ENCODE measurements around a stretch of chr22.

GRCh38 chr22:45164480-45165166 is 898 bp downstream of the NUP50 start:
- PRO-cap, 3 experiments, result no peak in any of the 3 experiments

DNA sequence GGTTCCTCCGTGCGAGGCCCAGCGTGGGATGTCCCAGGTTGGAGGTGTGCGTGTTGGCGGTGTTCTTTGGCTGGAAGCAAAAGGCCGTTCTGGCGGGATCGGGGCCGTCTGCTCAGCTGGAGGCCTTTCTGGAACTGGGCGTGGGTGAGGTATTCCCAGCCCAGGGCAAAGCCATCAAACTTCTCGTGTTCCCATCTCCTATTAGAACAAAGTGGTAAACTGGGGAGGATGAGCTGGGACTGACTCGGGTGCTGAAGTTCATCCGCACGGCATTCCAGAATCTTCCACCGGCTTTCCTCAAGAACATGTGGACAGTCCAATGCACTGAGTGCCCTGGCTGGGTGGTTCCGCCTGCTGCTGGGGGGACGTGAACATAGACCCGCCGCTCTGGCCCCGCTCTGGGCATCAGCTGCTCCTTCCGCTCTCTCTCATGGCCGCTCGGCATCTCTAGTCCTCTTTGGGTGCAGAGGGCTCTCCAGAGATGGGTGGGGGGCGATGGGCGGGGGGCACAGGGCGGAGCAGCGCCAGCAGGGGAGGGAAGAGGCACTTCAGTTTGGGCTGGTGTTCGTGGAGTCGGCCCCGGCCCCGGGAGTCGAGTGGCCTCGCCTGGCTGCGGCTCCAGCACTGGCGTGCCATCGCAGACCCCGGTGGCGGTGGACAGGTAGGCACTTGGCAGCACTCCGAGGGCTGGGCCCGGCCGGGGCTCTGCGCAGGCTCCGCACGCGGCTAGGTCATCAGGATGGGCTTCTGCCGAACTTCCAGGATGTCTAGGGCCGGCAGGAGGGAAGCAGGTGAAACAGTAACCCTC is 32.9 kb downstream of the NUP50 start:
- PRO-cap, 3 experiments, result no peak in any of the 3 experiments

GRCh38 chr22:45201940-45203157 is 38.3 kb downstream of the KIAA0930 start:
- PRO-cap, 3 experiments, result no peak in any of the 3 experiments

DNA sequence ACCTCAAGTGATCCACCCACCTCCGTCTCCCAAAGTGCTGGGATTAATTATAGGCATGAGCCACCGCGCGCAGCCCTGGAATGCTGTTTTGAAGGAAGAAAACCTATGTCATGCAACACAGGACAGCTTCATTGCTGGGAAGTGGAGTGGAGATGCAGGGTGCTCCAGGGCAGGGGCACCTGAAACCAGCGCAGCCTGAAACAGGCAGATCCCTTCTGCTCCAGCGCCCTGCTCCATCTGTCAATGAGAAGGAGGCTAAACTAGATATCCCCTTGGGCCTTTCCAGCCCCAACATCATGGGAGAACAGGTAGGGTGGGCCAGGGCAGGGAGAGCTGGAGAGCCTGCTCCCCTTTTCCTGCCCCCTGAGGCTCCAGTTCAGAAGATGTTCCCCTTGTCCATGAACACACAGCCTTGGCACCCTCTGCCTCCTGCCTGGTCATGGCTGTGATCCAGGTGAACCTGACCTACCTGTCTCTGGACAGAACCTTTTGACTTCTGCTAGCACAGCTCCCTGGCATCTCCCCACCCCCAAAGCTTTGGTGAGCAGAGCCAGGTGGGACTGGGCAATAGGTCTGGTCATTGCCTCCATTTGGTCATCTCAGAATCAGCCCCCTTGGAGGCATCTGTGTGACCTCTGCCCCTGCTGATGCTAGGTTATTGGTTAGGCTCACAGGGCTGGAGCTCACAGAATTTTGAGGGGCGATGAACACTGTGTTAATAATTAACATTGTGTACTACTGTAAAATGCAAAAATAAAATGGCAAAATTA is 8.0 kb upstream of the KIAA0930 start:
- PRO-cap, 3 experiments, result no peak in any of the 3 experiments

DNA sequence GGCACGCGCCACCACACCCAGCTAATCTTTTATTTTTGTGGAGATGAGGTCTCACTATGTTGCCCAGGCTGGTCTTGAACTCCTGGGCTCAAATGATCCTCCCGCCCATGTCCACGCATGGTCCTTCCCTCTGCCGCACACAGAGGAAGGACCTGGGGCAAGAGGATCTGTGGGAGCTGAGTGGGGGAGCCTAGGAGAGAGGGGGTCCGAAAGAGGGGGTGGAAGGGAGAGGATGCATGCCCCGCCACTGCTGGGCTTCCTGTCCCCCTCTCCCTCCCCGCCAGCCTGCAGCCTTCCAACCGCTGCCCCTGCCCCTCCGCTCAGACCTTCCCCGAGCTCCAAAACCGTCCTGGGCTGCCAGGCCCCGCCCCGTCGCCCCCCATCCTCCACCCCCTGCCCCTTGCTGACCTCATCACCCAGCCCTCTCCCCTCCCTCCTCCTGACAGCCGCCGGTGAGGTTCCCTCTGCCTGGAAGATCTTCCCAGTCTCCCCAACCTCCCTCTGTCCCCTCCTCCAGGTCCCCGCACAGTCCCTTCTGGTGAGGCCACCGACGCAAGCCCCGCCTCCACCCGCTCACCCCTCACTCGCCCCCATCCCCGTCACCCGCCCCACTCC is 16.7 kb upstream of the UPK3A start:
- PRO-cap, 3 experiments, result no peak in any of the 3 experiments

DNA sequence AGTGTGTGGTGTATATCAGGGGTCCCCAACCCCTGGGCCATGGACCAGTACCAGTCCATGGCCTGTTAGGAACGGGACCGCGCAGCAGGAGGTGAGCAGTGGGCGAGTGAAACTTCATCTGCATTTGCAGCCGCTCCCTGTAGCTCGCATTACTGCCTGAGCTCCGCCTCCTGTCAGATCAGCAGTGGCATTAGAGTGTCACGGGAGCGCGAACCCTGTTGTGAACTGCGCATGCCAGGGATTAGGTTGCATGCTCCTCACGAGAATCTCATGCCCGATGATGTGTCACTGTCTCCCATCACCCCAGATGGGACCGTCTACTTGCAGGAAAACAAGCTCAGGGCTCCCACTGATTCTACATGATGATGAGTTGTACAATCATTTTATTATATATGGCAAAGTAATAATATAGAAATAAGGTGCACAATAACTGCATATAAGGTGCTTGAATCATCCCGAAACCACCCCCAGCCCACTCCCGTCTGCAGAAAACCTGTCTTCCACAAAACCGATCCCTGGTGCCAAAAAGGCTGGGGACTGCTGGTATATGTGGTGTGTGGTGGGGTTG is 6.0 kb downstream of the UPK3A start:
- PRO-cap, 3 experiments, result peak in 1 of 3 experiments; most common minus-strand start position 120 of the sequence (in 1)

- PRO-cap, 3 experiments, result no peak in any of the 3 experiments
These were observed 1.0 kb upstream of the FAM118A start for GRCh38 chr22:45308682-45309150.

DNA sequence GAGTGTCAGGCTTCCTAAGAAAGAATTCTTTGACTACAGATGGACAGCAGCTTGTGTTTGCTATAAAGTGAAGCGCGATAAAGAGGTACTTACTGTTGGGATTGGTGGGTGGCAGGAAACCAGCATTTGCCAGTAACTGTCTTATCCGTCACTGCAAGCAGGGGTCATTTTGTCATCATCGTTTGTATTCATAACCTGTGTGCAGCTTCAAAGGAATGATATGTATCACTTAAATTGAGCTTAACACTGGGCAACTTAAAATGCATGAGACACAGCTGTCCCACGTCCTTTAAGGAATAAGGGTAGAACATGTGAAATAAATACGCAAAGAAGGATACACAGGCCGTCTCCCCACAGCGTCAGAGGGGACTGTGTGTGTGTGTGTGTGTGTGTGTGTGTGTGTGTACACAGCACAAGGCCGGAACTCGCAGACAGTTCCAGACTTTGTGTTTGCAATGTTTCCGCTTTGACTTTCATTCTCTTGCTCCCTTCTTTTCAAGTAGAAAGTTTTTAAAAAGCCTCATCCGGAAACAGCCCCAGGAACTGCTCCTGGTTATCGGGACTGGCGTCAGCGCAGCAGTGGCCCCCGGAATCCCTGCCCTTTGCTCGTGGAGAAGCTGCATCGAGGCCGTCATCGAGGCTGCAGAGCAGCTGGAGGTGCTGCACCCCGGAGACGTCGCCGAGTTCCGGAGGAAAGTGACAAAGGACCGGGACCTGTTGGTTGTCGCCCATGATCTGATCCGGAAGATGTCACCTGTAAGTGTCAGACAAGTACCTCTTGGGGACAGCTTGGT is 13.1 kb downstream of the FAM118A start:
- PRO-cap, 3 experiments, result no peak in any of the 3 experiments

- PRO-cap, 3 experiments, result no peak in any of the 3 experiments
These were observed 30.3 kb downstream of the FBLN1 start for GRCh38 chr22:45532841-45533579.

DNA sequence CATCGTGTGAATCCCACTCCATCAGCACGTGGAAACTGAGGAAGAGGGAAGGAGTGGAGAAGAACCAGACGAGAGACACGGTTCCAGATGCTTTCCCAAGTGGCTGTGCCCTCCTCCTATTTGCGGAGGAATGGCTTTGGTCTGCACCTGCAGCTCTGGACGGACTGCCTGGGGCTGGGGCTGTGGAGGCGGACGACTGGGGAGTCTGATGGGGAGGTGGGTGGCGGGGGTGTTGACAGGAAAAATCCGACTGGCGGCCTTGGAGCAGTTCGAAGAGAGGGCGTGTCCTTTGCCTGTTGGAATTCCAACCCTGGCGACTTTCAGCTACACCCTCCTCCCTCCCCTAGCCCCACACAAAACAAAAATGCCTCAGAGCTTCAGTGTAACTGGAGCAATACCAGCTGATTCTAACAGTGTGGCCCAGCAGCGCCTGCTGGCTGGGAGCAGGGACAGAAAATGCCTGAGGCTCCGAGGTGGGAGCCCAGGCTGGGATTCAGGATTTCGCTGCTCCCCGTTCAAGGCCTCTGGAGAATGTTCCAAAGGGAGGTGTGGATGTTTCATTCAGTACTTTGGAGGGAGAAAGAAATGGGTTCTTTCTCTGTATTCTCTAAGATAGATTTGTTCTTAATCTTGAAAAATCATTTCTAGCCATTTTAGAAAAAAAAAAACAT is 85.5 kb downstream of the ATXN10 start:
- PRO-cap, 3 experiments, result no peak in any of the 3 experiments

DNA sequence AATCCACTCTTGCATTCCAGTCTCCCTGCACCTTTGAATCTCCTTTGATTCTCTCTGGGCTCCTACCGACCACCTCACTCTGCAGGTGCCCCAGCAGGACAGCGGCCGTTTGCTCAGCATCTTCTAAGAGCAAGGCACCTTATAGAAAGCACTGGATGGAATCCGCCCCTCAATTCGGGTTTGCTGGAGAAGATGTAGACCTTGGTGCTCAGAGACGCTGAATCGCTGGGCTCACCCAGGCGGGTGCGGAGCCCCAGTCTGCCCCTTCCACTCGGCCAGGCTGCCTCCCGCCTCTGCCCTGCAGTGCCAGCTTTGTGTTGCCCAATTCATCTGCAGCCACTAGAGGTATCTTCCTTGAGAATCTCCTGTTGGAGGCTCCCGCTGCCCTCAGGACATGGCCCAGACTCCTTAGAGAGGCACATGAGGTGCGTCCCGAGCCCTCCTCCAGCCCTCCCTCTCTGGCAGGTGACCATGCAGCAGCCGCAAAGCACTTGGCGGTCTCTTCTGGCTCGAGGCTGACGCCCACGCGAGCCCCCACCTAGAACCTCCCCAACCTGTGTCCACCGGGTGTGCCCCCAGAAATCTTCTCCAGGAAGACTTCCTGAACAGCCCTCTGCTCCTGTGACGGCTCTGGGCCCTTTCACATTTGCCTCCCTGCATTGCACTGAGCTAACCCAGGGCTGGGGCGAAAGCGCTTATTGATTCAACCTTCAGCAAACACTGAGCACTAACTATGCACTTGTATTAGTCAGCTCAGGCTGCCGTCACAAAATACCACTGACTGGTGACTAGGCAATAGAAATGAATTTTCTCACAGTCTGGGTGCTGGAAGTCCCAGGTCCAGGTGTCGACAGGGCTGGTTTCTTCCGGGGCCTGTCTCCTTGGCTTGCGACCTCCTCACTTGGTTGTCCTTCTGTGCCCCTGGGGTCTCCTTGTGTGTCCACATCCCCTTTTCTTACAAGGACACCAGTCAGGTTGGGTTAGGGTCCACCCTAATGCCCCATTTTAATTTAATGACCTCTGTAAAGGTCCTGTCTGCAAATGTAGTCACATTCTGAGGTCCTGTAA is 117.5 kb downstream of the WNT7B start:
- PRO-cap, 3 experiments, result no peak in any of the 3 experiments

- PRO-cap, 3 experiments, result no peak in any of the 3 experiments
These were observed 21.9 kb downstream of the WNT7B start for GRCh38 chr22:45955093-45955489.

- PRO-cap, 3 experiments, result peak in 3 of 3 experiments; most common plus-strand start chr22:46036128 (in 2); most common minus-strand start chr22:46035964 (in 1)
These were observed 59.2 kb upstream of the WNT7B start for GRCh38 chr22:46035905-46036798.

DNA sequence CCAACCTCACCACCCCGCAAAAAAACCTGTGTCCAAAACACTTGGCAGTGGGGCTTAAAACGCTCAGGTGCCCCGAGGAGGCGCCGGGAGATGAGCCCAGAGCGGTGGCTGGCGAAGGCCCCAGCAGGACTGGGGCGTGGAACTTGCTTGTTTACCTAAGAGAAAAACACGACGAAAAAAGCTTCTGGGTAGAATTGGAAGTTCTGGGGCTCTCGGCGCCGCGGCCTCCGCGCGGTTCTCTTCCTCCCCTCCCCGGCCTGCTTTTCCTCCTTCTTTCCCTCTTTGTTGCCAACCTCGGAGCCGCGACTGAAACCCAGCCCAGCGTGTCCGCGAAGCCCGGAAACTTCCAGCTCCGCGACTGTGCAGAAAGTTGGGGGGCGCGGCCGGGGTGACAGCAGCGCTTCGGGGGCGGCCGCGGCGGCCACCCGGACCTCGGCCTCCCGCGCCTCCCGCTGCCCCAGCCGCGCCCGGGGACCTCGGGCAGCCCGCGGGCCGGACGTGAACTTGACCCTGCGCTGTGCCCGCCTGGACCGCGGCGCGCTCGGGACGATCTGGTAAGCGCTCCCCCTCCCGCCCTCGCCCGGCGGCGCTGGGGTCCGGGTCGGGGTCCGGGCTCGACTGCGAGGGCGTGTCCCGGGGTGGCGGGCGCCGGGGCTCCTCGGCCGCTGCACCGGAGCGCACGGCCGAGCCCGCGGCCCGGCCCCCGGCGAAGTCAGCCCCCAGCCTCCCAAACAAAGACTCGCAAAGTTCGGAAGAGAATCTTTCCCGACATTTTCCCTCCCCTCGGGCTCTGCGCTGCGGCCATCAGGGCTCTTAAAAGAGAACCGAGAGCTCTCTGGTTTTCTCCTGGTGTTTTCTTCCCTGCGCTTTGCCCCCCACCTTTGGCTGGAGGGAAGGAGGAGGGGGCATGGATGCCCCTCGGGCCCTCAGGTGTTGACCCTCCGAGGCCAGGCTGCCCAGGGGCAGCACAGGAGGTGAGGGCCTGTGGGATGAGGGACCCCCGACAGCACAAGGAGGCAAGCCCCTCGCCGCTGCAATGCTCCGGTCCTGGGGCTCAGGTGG is 67.8 kb upstream of the WNT7B start:
- PRO-cap, 3 experiments, result peak in 3 of 3 experiments; most common plus-strand start position 191 of the sequence (in 3); most common minus-strand start position 131 of the sequence (in 3)

DNA sequence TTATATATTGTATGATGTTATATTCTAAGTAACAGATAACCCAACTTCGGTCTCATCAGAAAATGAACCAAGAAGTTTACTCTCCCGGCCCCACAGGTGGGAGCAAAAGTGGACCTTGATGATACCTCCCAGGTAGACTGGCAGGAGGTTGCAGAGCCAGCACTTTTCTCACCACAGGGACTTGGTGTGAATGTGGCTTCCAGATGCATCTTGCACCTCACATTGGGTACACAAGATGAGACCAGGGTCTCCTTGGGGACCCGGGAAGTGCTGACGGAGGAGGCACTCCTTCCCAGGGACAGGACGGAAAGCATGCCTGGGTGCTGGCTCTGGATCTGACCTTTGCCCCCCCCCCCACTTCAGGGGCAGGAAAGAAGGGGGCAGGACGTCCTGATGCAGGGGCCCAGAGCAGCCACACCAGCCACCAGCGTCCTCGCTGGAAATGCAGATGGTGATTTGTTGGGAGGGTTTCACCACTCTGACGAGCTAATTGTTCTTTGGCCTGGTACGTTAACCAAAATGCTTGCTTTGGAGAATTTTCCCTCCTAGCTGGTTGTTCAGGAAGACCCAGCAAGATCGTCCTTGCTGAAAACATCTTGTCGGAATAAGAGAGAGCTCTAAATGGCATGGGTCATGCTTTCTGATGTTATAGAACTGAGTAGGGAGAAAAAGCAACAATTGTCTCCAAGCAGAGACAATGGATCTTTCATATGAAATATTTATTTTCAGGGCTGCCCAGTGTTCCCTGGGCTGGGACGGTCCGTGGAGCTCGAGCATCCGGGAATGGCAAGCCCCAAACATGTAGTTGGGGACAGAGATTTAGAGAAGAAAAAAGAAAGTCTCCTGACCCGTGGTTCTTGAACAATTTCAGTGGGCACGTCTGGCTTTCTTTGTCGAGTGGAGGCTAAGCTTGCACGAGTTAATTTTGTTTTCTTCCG is 74.4 kb upstream of the PPARA start:
- PRO-cap, 3 experiments, result no peak in any of the 3 experiments

DNA sequence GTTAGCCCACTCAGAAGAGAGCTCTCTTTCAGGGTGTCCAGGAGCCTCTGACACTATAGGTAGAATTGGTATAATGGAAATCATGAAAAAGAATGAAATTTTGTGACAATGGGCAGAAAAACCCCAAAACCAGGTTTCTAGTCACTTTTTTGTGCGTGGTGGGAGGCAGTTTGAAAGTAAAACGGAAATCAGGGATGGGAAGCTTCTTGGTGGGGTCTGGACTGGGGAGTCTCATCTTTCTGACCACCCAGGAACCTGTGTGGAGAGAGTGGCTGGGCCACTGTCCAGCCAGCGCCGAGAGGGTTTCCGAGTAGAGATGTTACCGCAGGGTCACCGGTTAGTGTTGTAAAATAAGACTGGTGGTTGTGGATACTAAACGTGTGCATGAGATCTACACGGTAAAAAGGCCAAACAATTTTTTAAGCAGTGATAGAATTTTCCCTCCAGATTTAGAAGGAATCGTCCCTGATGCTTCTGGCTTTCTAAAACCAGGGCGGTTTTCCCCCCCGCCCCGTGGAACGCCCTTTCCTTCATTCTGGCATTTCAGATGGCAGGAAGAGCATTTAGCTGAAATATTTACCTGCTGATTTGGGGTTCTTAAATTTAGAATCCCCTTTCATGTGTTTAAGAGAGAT is 72.7 kb upstream of the PPARA start:
- PRO-cap, 3 experiments, result no peak in any of the 3 experiments

DNA sequence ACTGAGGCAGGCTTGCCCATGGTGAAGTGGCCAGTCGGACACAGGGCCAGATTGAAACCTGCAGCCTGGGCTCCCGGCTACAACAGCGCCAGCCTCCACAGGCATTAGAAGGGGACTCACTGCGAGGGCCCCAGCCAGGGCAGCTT is 70.7 kb upstream of the PPARA start:
- PRO-cap, 3 experiments, result no peak in any of the 3 experiments

DNA sequence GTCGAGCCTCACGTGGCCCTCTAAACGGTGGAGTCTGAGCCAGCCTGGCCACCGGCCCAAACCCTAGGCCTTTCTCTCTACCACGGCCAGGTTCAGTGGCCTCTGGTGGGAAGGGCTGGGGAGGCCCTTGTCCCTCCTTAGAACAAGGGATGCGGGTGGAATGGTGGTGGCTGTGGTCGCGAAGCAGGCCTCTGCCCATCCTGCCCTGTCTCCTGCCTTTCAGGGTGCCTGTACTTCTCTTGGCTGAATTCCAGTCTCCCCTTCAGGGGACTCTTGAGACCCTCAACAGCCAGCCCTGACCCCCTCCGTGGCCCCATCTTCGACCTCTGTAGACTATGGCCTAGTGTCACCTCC is 59.9 kb upstream of the PPARA start:
- PRO-cap, 3 experiments, result no peak in any of the 3 experiments

GRCh38 chr22:46107758-46108465 is 42.4 kb upstream of the PPARA start:
- PRO-cap, 3 experiments, result no peak in any of the 3 experiments

DNA sequence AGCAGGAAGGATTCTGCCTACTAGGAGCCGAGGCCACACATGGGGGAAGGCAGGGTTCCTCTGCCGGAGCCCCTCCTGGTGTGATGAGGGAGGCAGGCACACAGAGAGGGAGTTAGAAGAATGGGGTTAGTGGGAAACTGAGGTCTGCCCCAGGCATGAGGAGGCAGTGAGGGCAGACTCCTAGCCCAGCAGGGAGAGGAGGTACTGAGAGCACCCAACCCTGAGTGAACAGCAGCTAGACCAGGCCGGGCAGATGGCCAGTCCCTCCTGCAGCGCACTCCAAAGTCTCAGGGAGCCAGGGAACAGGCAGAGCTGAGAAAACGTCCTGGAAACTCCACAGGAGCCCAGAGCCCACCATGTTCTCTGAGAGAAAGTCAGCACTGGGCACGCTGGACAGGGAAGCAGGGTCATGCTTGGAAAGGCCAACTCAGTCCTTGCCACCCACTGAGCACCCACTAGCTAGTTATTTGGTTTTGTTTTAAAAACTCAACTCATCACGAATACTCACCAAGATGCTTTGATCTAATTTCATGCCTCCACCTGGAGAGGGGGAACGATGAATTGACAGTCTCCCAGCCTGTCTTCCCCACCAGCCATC is 7.3 kb upstream of the PPARA start:
- PRO-cap, 3 experiments, result no peak in any of the 3 experiments